ENCODE measurements around the gene TRIM15.

- PRO-cap, result no peak
Observed at GRCh38 chr6:30127105-30127733, 8.7 kb upstream of the TRIM40 start.

GRCh38 chr6:30162969-30164105, at the start of gene TRIM15:
TRIM15 (plus strand) TSS chr6:30163546.
- PRO-cap, result no peak

- PRO-cap, result no peak
Observed at GRCh38 chr6:30171437-30172513, 8.4 kb downstream of the TRIM15 start.

- PRO-cap, result no peak
Observed at GRCh38 chr6:30187053-30187572, 23.8 kb downstream of the TRIM15 start.

DNA sequence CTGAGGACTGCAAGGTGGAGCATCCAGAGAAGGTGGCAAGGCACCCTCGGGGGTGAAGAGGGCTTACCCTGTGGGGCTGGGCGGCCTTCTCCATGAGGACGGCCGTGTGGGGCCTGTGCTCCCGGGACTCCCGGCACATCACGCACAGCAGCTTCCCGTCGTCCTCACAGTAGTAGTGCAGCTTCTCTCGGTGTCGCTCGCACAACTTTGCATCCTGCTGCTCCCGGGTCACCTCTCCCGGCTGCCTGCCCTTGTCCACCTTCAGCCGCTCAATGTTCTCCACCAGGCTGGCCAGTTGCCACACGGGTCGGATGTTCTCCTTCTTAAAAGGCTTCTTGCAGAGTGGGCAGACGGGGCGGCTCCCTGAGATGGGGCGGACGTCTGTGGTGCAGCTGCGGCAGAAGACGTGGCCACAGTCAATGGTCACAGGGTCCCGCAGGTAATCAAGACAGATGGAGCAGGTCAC, 14.6 kb downstream of the TRIM26 start:
- PRO-cap, result no peak

DNA sequence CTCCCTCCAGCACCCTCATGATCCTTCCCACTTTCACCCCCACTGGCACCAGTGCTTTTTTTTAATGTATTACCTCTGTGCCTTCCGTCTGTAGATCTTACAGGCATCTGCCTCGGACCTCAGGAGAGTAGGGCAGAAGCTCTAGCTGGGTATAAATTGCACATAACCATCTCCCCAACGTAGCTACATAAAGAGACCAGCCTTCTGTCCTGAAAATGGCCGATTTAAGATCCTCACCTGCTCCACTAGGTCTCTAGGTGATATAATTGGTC, 330 bp upstream of the RPP21 start:
- PRO-cap, result no peak

DNA sequence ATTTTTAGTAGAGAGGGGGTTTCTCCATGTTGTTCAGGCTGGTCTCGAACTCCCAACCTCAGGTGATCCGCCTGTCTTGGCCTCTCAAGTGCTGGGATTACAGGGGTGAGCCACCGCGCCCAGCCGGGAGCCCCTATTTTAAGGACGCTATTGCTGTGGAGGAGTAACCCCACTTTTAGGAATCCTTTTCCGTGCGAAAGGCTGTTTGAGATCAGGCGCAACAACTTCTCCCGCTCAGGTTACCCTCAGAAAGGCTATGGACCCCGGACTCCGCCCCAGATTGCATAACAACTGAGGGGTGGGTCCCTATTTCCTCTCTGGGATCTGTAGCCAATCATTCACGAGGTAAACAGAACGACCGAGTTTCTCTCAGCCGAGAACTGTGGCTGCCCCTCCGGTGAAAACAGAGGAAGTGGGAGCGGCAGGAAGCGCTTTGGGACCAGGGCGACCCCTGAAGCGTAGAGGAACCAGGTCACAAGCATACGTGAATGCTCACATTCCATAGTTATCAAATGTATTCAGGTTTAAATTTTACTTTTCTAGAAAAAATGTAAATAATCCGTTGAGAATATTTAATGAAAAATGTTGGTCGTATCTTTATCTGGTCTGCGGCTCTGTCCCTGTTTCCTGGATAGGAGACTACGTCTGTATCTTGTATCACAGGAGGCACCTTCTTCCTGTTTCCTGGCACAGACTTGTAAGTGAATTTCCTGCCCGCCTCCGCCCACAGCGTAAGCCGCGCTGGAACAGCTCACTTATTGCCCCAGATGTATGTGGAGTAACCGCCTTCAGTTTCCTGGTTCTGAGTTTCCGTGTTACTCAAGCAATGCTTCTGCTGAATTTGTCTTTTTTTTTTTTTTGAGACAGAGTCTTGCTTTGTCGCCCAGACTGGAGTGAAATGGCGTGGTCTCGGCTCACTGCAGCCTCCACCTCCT, 26.9 kb downstream of the HLA-E start:
- PRO-cap, result bidirectional peak, plus-strand start at position 406 of the sequence, minus-strand start at position 229 of the sequence; bidirectional peak, plus-strand start at position 861 of the sequence, minus-strand start at position 676 of the sequence

DNA sequence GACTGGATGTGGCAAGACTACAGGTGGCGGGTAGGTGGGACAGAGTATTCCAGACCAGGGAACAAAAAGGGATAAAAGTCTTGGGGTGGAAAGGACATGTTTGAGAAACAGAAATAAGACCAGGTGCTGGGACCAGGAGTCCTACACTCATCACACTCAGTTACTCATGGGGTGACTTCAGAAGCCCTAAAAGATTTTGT, 21.2 kb downstream of the GNL1 start:
- PRO-cap, result no peak

DNA sequence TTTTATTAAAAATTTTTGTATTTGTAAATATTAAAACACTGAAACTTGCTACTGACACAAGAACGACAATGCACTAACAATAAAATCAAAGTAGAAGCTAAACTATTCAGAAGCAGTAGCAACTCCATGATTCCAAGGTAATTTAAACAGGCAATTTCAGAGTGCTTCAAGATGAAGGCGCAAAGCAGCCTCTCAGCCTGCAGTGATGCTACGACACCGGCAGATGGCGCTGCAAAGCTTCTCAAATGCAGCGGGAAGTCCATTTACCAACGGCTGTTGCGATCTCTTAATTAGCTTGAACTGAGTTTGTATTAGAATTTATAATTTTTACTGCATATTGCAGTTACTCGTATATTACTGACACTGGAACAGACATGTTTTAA, 14.9 kb downstream of the GNL1 start:
- PRO-cap, result no peak

DNA sequence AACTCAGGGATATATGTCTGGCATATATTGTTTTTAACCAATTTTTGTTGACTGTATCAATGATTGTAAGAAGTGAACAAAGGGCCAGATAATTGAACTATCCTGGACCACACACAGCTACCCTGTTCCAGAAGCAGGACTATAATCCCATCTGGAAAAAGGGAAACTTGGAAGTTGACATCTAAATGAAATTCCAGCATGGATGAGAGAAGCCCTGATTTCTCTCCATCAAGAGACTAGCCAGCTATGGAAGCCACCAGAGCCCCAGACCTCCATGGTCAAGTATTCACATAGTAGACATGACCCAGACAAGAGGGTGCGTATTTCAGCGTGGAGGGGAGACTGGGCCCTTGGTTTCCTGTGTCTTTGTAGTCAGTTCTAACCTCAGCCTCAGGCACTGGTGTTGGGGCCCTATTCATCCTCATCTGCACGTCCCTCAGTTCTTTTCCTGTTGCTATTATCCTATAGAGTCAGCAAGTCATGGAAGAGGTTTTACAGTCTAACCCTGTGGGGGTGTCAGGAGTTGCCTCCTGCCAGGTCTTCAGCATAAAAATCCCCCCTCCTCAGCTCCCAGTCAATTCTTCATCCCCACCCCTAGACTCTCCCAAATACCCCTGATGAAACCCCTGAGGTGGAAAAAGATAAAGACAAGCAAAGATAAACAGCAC, 12.5 kb downstream of the GNL1 start:
- PRO-cap, result no peak

GRCh38 chr6:30553089-30553498, 3.2 kb downstream of the GNL1 start:
- PRO-cap, result no peak

- PRO-cap, result no peak
Observed at GRCh38 chr6:30582343-30582713, 11.1 kb downstream of the ABCF1 start.

DNA sequence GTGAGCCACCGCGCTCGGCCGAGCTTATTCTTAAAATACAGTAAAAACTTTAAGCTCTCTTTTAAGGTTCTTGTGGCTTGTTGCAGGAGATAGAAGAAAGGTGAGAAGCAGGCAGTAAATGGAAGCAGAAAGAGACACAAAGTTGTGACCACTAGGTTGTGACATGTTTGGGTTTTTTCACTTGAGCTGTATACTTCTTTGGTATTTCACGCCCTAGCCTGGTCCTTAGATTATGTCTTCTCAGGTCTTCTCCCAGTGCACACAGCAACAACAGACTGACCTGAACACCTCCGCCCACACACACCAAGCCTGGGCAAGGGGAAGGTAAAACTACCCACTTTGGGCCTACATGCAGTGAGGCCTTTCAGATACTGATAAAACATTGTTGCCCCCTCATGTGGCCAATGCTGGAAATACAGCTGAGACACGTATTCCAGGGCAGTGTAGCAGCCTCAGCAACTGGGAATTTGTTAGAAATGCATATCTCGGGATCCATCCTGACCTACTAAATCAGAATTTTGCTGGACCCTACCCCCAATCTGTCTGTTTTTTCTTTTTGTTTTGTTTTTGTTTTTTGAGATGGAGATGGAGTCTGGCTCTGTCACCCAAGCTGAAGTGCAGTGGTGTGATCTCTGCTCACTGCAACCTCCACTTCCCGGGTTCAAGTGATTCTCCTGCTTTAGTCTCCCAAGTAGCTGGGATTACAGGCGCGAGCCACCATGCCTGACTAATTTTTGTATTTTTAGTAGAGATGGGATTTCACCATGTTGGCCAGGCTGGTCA, 19.7 kb downstream of the PPP1R10 start:
- PRO-cap, result no peak

GRCh38 chr6:30616188-30617079, 609 bp downstream of the PPP1R10 start:
- PRO-cap, result unidirectional peak, minus-strand start at chr6:30616990

- PRO-cap, result no peak
Observed at GRCh38 chr6:30645977-30646425, 932 bp upstream of the C6orf136 start.

- PRO-cap, result bidirectional peak, plus-strand start at chr6:30687125, minus-strand start at chr6:30687207; bidirectional peak, plus-strand start at chr6:30687663, minus-strand start at chr6:30687485
Observed at GRCh38 chr6:30687095-30687726, 766 bp upstream of the PPP1R18 start.

- PRO-cap, result no peak
Observed at GRCh38 chr6:30787705-30788294, 43.5 kb upstream of the IER3 start.

- PRO-cap, result no peak
Observed at GRCh38 chr6:30820178-30820632, 64.1 kb upstream of the DDR1 start.

- PRO-cap, result no peak
Observed at GRCh38 chr6:30839687-30840100, 44.6 kb upstream of the DDR1 start.

DNA sequence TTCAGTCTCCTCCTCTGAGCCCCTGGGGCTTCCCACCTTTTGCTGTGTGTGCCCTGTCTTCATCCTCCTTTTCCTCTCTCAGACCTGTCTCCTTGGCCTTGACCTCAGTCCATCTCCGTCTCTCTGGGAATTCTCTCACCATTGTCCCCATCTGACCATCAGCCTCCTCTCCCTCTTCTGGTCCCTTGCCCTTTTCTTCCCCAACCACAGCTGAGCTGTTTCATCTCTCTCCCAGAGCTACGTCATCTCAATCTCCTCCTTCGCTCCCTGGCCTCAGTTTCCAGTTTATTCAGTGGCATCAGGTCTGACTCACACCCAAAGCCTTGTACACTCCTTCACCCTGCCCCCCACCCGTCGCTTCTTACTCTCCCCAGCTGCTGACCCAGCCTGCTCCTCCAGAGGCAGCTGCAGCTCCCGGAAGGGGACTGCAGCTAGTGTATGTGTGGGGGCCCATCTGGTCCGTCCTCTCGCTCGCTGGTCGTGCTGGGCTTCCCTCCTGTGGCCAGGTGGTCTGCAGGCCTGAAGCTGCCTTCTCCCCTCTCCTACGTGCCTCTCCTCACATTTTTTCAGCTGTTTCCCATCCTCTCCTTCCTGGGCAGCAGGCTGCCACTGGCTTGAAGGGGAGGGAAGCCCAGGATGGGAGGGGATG, 2.5 kb upstream of the DDR1 start:
- PRO-cap, result no peak